Parietal lobe (tissue), 2 donors: ENCODE measurements around the genes PSTK, HMX3 and BUB3.

GRCh38 chr10:122331459-122332019 is 43.0 kb upstream of the PLEKHA1 start:
- RAMPAGE, long total RNA: no peak

GRCh38 chr10:122441786-122442392 is 12.6 kb upstream of the ARMS2 start:
- RAMPAGE, long total RNA: no peak

- RAMPAGE, long total RNA: no peak
These were observed 5.8 kb upstream of the ARMS2 start for GRCh38 chr10:122448542-122449153.

DNA sequence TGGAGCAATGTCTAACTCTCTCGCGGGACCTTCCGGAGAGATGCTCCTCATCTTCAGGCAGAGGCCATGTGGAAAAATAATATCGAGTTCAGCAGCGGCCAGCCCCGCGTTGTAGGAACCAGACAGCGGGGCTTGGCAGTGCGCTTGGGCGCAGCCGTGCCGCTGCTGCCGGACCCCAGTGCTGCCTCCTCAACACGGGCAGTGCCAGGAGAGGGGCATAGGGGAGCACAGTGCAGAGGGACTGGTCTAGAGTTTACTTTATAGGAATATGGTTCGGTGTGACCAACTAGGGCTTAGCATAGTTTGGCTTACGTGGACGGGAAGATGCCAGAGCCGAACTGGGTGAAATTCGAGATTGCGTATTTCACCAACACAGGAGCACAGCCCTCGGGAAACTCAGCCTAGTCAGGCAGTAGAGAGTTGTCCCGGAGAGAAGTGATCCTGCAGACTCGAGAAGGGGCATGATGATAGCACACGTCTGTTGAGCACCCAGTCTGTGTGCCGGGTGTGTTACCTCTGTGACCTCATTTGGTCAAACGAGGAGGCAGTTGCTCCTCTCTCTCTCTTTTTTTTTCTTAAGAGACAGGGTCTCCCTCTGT is 1.7 kb downstream of the HTRA1 start:
- RAMPAGE, long total RNA: no peak

DNA sequence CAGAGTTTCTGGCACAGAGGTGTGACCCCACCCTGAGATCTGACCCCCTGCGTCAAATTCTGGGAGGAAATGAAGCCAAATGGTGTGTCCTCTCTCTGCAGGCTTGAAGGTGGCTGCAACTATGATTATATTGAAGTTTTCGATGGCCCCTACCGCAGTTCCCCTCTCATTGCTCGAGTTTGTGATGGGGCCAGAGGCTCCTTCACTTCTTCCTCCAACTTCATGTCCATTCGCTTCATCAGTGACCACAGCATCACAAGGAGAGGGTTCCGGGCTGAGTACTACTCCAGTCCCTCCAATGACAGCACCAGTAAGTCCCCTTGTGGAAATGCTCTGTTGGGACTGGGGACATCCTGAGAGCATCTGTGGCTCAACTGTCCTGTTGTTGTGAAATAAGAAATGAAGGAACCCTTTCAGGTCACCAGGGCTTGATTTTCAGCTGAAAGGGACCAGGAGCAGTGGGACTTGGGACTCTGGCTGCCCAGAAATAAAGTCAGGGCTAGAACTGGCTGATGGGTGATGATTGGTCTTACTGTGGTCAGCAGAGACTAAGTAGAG is 36.7 kb upstream of the SPADH start:
- RAMPAGE, long total RNA: no peak

- RAMPAGE, long total RNA: no peak
These were observed 2.2 kb downstream of the SPADH start for GRCh38 chr10:122674826-122675215.

- RAMPAGE, long total RNA: no peak
These were observed at the start of gene PSTK for GRCh38 chr10:122979942-122981170. Gene PSTK (plus strand): TSS chr10:122980401.

GRCh38 chr10:123135040-123136366 is at the start of gene HMX3:
Gene HMX3 (plus strand): TSS chr10:123135970.
- RAMPAGE, long total RNA: no peak

- RAMPAGE, long total RNA: no peak
These were observed 3.9 kb downstream of the HMX3 start for GRCh38 chr10:123139158-123140515.

DNA sequence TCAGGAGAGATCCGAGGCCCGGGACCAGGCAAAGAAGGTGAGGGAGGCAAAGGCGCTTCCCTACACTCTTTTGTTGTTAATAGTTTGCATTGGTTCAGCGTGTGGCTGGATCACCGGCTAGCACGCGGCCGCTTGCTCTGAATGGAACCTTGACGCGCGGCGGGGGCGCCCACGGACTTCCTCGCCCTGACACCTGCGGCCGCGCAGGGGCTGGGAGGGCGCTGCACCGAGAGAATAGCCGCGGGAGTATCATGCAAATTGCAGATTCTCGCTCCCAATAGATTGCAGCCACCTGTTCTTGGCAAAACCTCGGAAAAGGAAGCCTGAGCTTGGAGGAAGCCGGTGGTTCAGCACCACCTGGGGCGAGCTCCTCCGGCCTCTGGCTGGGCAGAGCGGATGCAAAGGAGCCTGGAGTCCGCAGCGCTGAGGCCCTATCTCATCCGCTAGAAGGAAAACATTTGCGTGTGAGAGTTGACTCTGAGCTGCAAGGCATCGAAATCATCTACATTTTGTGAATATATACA is 2.9 kb upstream of the BUB3 start:
- RAMPAGE, long total RNA: no peak

DNA sequence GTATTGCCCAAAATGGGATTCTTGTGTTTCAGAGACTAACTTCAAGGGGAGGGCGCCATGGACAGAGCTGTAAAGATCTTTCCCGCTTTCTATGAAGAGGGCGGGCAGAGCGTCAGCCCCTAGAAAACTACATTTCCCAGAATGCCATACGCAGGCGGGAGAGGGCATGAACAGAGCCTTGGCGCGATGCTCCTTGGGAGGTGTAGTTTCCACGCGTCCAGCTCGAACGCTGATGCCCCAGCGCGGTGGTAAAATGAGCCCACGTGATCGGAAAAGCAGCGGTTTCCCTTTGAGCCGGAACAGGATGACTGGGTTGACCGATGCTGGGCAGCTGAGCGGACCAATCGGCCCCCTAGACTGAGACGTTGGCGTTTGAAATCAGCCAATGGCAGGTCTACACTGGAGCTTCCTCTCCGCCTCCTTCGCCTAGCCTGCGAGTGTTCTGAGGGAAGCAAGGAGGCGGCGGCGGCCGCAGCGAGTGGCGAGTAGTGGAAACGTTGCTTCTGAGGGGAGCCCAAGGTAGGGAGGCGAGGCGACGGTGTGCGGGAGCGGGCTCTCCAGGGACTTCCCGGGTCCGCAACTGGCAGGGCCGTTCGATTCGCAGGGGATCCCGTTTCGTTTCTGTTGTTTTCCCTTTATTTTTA is at the start of gene BUB3:
Gene BUB3, plus strand, starts transcription at position 436 of the 644 bp plus-strand sequence.
- RAMPAGE, long total RNA: start-site peak on the plus strand centred at position 431 of the sequence, 19 bp wide, 363 and 427 reads in 2 replicates

DNA sequence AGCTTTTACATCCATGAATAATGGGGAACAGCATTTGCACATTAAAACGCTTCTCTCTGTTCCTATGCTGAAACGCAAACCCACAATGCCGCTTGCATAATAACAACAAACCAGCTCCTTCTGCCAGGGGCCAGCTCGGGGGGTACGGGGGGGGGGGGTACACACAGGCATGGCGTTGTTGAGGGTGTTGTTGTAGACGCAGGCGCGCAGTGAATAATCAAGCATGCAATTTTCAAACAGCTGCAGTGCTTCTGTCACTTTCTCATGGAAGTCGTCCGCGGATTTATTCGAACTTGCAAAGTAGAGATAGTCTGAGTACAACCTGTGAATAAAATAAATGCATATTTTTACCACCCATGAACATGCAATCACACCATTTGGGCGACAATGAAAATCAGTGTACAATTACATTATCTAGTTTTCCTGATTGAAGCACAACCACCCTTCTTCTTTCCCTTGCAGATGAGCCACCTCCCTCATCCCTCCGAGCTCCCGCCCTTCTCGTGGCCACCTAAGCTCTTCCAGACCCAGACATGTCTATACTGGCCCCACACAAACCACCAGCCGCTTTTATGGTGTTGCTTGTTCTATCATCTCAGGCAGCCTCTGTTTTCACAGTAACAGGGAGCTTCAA is 72.2 kb downstream of the CHST15 start:
- RAMPAGE, long total RNA: no peak

DNA sequence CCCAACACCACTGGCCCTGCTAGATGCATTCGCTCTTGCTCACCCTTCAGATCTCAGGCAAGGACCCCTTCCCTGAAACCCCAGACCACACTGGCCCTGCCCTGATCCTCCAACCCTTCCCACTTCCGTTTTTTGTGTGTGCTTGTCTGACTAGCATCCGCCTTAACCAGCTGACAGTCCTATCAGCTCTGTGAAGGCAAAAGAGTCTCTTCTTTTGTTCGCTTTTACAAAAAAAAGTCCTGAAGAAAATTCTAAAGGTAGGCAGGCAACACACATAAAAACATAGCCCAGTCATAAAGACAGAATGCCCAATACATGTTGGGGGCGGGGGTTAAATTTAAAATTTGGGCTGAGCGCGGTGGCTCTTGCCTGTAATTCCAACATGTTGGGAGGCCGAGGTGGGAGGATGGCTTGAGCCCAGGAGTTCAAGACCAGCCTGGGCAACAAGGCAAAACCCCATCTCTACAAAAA is 28.6 kb downstream of the CHST15 start:
- RAMPAGE, long total RNA: no peak

GRCh38 chr10:124088129-124089000 is 5.0 kb downstream of the CHST15 start:
- RAMPAGE, long total RNA: no peak

DNA sequence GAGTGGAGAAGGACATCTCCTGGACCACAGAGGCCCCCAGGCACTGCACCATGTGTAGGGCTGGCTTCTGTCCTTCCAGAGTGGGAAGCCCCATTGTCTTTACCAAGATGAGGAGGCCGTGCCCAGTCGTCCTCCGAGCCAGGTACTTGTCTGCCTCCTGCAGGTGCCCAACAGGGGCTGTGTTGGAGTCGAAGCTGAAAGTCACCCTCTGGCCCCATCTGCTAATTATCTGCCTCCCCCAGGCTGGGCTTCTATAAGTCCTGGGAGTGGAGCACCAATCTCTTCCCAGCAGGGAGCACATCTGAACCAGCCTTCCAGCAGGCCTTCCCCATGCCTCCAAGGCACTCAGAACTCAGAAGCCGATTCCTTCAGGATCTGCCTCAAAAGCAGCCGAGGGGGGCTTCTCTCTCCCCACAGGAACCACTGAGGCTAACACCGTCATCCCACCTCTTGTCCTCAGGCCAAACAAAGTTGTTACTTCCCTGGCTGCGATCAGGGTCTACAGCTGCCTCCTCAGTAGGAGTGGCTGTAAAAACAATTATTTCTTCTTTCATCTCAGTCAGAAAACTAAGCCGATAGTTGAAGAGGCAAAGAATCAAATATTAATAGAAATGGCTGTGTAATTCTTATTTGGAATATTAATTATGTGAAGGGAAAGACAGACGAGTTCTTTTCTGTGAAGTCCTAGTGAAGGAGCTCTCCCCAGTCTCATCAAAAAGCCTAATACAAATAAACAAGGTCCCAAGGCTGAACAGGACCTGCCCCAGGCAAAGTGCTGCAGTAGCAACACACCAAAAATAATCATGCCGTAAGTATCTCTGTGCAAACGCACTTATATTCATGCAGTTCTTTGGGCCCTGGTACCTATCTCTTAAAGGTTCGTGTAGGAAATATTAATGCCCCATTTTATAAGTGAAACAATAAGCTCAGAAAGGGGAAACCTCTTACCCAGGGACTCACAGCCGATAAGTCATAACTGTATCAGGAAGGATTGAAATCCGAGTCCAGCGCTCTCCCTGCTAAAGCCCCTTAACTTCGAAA is 11.9 kb upstream of the CHST15 start:
- RAMPAGE, long total RNA: no peak

DNA sequence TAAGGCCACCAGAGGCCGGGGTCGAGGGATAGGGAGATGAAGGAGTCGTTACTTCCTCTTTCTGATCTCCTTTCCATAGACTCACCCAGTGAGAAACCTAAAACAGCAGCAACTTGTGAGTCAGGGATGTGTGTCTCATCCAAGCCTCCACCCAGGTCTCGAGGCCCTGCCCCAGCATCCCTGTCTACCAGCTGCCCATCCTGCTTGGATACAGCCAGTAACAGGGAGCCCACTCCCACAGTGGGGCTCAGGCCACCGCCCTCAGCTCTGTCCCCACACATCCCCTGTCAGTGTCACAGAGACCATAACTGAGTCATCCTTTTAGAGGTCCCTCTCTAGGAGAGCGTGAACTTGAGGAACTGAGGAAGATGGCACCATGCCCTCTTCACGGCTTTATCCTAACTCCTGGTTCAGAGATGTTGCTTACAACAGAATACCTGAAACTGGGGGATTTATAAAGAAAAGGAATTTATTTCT is 49.6 kb upstream of the CHST15 start:
- RAMPAGE, long total RNA: no peak

- RAMPAGE, long total RNA: no peak
These were observed 58.6 kb upstream of the CHST15 start for GRCh38 chr10:124151960-124152525.

DNA sequence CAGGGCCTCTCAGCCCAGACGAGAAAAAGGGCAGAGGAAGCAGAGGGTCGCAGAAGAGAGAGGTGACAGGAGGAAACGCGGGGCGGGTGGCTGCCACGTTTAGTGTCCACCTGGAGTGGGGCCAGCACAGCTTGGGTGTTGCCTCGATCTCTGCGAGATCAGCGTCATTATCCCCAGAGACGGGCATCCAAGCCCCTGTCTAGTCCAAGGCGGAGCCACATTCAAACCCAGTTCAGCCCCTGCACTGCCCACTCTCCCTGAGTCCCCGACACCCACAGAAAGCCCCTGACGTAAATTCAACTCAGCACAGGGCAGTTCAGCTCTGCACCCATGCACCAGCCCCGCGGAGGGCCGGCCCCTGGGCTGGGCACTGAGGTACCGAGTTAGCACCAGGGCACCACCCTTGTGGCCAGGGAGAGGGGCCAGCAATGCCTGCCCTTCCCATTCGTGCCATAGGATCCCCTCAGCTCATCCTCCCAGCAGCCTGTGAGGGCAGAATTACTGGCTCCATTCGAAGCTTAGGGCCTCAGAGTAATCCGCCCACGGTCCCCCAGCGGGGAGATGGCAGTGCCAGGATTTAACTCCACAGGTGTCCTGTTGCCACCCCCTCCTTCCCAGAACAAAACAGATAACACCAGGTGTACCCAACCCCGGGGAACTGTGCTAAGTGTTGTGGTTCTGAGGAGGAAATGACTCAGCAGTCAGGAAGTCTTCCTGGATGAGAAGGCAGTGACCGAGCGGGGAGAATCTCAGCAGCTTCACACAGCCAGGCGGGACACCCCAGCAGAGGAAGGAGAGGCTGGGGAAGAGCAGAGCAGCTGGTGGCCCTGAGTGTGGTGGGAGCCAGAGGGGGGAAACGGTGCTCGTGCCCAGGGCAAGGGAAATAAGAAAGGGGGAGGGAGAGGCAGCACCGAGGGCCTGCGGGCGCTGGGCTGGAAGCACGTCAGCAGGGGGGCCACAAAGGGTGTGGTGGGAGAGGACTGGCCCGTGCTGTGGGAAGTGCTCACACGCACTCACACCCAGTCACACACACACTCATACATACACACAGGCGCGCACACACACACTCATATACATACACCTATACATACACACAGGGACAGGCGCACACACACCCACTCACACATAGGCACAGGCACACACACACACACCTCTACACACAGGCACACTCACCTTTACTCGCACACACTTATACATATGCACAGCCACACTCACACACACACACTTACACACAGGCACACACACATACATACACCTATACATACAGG is 59.6 kb upstream of the CHST15 start:
- RAMPAGE, long total RNA: no peak

DNA sequence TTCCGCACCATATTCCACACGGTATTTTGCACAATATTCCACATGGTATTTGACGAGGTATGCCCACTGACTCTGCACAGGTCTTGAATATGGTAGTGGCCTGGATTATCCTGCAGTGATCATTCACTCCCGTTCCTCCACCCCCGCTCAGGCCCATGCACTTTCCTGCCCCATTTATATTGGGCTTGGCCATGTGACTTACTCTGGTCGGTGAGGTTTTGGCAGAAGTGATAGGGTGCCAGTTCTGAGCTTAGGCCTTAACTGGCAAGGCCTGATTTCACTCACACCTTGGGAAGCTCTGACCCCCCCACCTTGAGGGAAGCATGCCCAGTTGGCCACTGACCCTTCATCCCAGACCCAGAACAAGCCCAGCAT is 137.7 kb upstream of the CHST15 start:
- RAMPAGE, long total RNA: no peak

DNA sequence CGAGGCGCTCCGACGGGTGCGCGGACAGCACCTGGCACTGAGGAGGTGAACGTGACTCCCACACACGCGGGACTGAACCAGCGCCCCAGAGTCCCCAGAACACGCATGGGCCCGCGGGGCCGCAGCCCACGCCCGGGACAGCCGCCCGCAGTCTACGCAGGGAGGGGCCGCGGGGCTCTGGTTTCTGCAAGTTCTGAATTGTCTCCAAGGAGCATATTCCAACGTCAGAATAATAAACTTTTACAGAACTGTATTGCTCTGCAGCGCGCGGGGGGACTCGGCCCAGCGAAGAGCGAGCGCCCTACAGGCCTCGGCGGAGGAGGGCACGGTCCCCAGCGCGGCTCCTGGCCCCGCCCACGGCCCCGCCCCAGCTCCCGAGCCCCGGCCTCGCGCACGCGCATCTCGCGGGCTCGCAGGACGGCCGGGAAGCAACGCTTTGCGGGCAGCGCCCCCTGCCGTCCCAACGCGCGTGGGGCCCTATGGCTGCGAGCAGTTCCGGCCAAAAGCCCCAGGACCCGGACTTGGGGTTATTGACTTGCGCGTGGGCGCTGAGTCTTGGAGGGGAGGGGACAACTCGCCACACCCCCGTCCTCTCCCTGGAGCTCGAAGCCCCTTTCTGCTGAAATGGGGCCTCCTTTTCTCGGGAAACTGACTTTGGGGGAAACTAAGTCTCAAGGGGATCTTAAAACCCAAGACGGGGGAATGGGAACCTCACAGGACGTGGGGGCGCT is 29.6 kb downstream of the OAT start:
- RAMPAGE, long total RNA: no peak